ENCODE measurements around the gene TRIM40.

DNA sequence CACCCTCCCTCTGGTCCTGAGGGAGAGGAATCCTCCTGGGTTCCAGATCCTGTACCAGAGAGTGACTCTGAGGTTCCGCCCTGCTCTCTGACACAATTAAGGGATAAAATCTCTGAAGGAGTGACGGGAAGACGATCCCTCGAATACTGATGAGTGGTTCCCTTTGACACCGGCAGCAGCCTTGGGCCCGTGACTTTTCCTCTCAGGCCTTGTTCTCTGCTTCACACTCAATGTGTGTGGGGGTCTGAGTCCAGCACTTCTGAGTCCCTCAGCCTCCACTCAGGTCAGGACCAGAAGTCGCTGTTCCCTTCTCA, 1.3 kb downstream of the HLA-A start:
- RRBS: no CpG with 5 or more reads among the region's 7 CpGs

- RRBS: no CpG with 5 or more reads among the region's 2 CpGs
These were observed 952 bp downstream of the PPP1R11 start for GRCh38 chr6:30067813-30068487.

GRCh38 chr6:30085946-30086286, 10.3 kb upstream of the RNF39 start:
- RRBS: no CpG with 5 or more reads among the region's 9 CpGs

GRCh38 chr6:30122754-30123159, 9.9 kb upstream of the TRIM31 start:
- RRBS: no CpG with 5 or more reads among the region's 1 CpG

GRCh38 chr6:30135673-30136353, at the start of gene TRIM40:
Gene TRIM40, plus strand, starts transcription at chr6:30136140.
- RRBS: no CpG with 5 or more reads among the region's 6 CpGs

DNA sequence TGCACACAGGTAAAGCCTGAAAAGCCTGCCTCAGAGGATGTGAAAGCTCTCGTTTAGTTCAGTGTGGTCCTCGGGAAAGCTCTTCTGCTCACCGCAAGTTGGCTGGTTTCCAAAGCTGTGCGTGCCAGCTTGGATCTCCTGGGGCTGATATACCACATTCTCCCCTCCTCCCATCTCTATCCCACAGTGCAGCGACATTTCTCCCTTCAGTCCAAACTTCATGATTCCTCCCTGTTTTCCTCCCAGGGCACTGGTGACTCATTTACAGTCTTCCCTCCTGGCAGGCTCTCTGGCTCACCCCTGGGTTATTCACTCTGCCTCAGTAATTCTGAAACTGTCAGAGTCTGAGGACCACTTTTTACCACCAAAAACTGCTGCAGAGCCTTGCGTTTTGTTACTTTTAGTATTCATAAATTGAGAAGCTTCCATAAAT, 6.3 kb downstream of the TRIM10 start:
- RRBS: no CpG with 5 or more reads among the region's 6 CpGs

DNA sequence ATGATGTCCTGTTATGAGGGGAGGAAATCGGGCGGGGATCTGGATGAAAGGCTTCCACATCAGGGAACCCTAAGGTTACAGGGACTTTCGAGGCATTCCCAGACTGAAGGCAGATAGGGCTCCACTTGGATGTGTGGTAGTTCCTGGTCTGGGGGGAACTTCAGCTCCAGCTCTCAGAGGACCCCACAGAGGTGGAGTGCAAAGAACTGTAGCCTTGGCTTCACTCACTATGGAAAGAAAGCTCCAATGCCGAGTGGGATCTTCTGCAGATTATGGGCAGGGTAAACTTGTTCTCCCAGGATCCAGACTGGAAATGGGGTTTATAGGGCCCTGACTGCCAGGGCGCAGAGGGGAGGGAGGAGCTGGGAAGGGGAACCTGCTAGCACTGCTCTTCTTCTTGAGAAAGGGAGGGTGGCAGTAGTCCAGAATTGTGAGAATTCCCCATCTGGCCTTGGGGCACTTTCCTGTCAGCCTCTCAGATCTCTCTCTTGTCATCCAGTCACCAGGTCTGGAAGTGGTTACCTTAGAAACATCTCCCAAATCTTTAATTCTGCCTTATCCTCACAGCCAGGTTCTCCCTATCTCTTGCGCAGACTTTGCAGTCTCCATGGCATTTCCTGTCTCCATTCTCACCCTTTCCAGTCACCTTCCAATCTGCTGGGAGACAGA, 894 bp downstream of the TRIM15 start:
- RRBS: no CpG with 5 or more reads among the region's 6 CpGs

DNA sequence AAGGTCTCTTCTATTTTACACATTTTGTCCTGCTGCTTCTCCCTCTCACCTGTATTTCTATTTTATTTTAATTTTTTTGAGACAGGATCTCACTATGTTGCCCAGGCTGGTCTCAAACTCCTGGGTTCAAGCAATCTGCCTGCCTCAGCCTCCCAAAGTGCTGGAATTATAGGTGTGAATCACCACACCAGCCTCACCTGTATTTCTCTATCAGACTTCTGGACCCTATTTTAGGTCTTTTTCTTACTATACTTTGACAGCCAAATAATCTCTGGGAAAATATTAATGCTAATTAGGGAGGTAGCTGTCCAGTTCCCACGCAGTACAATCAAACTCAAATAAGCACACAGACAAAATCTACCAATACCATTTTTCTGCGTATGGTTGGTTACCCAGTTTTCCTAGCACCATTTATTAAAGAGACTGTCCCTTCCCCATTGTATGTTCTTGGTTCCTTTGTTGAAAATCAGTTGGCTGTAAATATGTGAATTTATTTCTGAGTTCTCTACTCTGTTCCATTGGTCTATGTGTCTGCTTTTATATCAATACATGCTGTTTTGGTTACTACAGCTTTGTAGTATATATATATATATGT, 20.6 kb downstream of the TRIM26 start:
- RRBS: no CpG with 5 or more reads among the region's 2 CpGs

GRCh38 chr6:30207716-30208196, 5.5 kb downstream of the TRIM26 start:
- RRBS: no CpG with 5 or more reads among the region's 4 CpGs

GRCh38 chr6:30213703-30213910, 401 bp upstream of the TRIM26 start:
- RRBS: no CpG with 5 or more reads among the region's 10 CpGs

GRCh38 chr6:30322225-30323120, 4.3 kb upstream of the TRIM39 start:
- RRBS: no CpG with 5 or more reads among the region's 21 CpGs

- RRBS: no CpG with 5 or more reads among the region's 15 CpGs
These were observed 28.4 kb downstream of the GNL1 start for GRCh38 chr6:30527653-30528488.

DNA sequence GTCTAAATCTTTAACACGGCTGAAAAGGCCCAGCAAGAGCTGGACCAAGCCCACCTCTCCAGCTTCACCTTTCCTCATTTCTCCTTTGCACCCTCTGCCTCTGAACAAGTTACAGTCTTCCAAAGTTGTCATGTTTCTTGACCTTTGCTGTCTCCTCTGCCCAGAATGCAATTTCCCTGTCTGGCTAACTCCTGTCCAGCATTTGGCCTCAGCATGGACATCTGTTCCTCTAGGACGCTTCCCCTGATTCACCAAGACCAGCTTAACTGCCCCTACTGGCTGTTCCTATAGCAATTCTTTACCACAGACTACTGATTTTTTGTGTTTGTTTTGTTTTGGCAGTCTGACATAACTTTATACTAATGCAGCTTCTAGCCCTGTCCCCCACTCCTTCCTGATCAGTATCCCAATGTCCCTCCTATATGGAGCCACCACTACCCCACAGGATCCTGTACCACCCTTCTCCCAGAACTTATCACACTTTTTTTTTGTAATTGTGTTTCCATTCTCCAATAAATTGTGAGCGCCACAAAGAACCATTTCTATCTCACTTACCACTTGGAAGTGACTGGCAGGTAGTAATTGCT, 13.3 kb downstream of the GNL1 start:
- RRBS: no CpG with 5 or more reads among the region's 3 CpGs

DNA sequence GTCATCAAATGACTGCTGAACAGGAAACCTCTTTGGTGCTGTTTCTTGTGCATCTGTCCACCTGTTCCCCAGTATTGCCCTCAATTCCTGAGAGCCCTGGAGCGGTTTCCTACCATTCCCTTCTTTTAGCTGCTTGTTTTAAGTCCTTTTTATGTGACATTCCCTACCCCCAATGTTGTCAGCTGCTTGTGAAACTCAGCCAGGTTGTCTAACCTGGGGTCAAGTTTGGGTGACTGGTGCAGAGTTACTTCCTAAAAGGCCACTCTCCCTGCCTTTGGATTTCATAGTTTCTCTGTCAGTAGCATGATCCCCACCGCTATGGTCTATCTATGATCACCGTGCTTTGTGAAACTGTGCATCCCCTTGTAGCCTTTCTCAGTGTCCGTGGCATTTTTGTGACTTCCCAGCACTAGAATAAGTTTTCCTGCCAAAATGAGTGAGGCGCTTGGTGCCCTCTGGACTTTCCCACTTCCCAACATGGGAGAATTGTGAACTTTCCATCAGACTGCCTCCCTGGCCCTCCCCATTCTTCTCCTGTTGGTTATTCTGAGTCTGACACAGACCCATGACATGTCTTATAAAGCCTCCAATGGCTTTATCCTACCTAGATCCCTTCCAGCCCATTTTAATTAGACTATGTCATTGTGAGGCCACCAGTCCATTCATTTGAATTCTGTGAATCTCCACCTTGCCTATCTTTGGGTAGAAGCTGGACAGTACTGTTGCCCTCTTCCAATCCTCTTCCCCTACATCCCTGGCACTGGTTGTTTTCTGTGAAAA, 5.9 kb downstream of the PRR3 start:
- RRBS: no CpG with 5 or more reads among the region's 5 CpGs

DNA sequence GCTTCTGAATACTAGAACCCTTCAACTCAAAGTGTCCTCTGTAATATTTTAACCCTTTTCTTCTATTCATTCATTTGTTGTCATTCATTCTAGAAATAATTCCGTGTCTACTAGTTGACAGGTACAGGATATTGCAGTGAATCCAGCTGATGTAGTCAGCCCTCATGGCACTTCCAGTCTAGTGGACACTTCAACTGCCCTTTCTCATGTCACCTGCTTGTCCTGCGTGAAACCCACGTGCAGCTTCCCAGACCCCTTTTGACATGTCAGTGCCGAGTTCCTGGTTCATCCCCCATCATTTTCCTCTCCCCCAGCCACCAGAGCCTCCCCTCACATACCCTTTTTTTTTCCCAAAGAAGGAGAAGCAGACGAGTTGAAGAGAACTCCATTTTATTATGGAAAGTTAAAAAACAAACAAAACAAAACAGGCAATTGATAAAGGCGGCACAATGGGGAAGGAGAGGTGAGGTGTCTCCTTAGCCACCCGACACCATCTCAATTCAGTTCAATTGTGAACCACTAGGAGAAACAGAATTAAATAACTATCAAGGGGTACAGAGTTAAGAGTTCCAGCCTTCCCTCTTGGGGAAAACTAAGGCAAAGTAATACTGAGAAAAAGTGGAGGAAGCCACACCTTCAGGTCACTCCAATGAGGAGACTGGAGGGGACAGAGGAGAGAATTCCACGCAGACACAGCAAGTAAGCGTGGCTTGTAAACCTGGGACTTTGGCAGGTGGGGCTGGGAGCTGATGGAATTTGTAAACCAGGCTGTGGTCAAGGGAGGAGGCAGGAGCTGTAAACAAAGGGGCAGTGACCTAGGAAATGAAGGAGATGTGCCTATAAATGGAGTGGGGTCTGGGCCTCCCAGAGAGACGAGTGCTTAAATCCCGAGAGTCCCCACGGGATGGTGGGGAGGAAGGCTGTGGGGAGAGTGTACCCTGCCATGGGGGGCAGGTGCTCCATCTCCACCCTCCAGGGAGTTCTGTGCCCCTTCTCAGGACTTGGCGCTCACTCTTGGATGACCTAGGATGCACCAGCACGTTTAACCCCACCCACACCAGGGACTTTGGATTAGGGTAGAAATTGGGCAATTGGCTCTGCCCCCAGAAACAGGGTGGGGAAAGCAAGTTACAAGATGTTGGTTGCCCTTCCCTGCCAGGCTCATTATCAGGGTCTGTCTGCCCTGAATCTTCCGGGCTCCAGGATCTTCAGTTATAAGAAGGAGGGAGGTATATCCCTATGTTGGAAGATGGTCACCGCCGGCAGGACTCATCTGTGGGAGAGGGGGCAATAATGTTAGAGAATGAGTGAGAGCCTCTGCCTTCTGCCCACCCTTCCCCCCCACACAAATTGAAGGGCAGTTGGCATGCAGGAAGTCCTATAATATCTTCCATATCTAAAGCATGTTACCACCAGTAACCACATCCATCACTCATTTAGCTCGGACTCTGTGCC, 3.7 kb upstream of the DHX16 start:
- RRBS: no CpG with 5 or more reads among the region's 18 CpGs

DNA sequence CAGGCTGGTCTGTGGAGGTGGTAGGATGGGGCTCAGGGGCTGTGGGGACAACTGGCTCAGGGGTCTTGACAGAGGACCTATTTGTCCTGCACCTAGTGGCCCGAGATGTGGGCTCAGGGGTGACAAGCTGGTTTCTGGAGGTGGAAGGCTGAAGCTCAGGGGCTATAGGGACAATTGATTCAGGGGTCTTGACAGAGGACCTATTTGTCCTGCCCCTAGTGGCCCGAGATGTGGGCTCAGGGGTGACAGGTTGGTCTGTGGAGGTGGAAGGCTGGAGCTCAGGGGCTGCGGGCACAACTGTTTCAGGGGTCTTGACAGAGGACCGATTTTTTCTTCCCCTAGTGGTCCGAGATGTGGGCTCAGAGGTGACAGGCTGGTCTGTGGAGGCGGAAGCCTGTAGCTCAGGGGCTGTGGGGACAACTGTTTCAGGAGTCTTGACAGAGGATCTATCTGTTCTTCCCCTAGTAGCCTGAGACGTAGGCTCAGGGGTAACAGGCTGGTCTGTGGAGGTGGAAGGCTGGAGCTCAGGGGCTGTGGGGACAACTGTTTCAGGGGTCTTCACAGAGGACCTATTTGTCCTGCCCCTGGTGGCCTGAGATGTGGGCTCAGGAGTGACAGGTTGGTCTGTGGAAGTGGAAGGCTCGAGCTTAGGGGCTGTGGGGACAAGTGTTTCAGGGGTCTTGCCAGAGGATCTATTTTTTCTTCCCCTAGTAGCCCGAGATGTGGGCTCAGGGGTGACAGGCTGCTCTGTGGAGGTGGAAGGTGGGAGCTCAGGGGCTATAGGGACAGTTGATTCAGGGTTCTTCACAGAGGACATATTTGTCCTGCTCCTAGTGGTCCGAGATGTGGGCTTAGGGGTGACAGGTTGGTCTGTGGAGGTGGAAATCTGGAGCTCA, 12.5 kb downstream of the MDC1 start:
- RRBS: no CpG with 5 or more reads among the region's 10 CpGs

- RRBS: no CpG with 5 or more reads among the region's 6 CpGs
These were observed 5.0 kb downstream of the TUBB start for GRCh38 chr6:30724991-30725722.

DNA sequence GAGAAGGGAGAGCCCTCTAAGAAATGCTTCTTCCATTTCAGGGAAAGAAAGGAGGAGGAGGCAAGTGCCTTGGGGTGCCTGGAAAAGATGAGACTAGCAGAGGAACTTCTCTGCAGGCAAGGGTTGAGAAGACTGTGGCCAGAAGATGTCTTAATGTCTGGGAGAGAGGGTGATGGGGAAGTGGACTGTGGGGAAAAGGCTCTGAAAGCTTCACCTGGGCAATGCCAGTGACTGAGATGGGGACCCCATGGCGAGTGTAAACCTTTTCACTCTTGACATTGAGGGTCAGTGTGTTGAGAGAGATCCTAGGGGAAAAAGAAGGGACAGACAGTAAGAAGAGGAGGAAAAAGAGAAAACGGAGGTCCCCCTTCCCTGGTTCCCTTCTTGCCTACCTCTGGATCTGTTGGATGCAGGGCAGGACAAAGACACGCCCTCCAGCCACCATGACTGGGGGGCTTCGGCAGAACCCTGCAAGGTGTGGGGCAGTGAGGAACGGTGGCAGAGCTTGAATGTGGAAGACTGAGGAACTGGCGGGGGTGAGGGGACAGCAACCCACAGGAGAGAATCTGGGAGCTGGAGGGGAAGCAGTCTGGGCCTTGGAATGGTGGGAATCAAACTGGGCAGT, 975 bp downstream of the FLOT1 start:
- RRBS: no CpG with 5 or more reads among the region's 6 CpGs

DNA sequence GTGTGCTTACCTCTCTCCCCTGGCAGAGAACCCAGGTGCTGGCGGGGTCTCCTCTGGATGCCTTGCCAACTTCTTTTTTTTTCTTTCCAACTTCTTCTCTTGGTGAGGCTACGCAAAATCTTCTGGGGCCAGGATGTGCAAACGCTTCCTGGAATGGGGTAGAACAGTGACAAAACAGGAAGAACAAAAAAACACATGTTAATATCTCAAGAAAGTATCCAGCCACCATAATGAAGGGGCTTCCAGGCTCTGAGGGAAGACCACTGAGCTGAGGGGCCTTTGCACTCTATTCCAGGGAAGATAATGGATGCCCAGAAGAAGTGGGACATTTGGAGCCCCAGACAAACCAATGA, 53.8 kb upstream of the DDR1 start:
- RRBS: no CpG with 5 or more reads among the region's 3 CpGs

GRCh38 chr6:30875286-30875907, 8.9 kb upstream of the DDR1 start:
- RRBS: no CpG with 5 or more reads among the region's 17 CpGs